Metastatic Liver Carcinoma in the Adrenal Gland (tissue), 2 donors: Measurements from ENCODE around the gene ICE2.

DNA sequence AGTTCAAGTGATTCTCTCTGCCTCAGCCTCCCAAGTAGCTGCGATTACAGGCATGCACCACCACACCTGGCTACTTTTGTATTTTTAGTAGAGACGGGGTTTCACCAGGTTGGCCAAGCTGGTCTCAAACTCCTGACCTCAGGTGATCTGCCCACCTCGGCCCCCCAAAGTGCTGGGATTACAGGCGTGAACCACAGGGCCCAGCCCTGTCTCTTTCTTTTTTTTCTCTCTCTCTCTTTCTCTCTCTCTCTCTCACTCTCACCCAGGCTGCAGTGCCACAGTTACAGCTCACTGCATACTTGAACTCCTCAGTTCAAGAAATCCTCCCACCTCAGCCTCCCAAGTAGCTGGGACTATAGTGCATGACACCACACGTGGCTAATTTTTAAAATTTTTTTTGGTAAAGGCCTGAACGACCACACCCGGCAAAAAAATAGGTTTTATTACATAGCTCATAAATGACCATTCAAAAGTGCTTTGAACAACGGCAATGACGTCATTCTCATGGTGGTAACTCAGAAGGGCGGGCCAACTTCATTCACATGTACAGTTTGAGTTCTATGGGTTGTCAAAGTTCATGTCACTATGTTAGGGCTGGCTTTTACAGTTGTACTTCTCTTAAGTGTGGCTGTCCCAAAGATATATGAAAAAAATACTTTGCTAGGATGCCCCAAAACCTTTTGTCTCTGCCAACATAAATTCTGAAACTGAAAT is 6.4 kb downstream of the MYO1E start:
- PRO-cap, 2 experiments, result no peak in any of the 2 experiments

DNA sequence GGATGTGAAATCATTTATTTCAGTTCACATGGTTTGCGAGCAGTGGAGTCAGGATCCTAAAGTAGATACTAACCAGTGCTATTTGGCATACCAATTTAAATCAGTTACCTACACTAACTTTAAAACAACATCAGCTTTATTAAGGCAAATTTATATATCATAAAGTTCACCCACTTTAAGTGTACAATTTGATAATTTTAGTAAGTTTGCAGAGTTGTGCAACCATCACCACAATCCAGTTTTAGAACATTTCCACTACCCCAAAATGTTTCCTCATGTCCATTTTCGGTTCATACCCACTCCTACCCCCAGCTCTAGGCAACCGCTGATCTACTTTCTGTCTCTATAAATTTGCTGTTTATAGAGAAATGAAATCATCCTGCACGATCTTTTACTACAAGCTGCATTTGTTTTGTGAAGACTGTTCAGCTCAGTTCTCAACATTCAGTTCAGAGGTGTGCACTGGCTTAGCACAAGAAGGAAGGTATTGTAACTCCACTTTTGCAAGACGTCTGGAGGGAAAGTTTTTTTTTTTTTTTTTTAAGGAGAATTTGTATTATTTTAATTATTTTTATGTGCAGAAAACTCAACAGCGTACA is 31.5 kb upstream of the FAM81A start:
- PRO-cap, 2 experiments, result no peak in any of the 2 experiments

GRCh38 chr15:59516577-59517008 is 78.6 kb downstream of the FAM81A start:
- PRO-cap, 2 experiments, result no peak in any of the 2 experiments

DNA sequence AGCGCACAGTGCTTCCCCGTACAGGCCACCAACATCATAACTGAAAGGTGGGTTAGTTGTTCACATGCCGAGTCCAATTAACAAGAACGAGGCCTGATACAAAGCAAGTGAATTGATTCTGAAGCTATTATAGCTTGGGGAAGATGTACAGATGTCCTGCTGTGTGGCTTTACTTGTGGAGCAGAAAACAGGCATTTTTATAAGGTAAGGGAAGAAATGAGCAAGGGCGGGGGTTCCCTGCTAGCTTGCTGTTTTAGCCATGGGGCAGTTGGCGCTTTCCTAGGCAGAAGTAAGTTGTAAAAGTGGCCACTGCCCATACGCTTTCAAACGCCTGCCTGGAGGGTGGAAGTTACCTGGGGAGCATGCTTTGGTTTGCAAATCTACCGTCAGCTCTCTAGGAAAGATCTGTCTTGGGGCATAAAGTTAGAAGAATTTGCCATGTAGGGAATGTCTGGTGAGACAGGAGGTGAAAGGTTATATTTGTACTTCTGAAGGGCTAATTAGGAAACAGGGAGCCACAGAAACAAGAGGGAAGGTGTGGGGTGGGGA is 62.4 kb upstream of the GCNT3 start:
- PRO-cap, 2 experiments, result no peak in any of the 2 experiments

GRCh38 chr15:59593168-59593560 is 18.4 kb upstream of the GCNT3 start:
- PRO-cap, 2 experiments, result no peak in any of the 2 experiments

GRCh38 chr15:59617945-59618750 is 6.6 kb downstream of the GCNT3 start:
- PRO-cap, 2 experiments, result no peak in any of the 2 experiments

DNA sequence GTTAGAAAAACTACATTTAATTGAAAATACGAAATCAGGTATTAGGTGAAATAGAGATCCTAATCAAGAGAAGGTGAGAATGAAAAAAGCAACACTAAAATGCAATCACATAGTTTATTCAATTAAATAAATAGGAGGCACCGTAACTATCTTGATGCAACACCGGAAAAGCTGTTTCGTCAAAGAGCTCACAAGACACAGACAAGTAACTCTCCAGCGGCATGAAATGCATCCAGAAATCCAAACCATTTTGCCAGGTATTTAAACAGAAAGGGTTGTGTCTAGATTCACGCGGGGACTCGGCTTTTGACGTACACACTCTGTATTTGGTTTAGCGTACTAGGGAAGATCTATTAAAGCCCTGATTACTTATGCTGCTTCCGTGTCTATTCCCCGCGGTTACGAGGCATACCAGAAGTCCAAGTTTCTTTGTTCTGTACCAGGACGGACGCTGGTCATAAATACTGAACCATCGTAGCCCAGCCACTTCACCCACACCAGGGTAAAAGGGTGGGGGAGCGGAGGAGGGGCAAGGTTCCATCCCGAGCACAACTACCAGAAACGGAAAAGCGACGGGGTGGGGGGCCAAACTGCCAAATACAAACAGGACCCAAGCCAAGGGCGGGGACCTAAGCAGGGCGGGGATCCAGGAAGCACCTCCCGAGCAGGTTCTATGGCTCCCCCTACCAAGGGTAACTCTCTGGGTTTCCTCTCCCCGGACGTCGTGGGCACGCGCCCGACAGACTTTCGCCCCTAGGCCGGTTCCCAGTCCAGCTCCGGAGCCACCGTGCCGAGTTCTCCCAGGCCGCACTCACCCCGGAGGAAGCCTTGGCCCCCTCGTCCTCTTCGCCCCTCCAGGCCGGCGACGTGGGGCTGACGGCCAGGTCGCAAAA is 554 bp downstream of the BNIP2 start:
- PRO-cap, 2 experiments, result peak in 2 of 2 experiments; most common plus-strand start position 196 of the sequence (in 1)

DNA sequence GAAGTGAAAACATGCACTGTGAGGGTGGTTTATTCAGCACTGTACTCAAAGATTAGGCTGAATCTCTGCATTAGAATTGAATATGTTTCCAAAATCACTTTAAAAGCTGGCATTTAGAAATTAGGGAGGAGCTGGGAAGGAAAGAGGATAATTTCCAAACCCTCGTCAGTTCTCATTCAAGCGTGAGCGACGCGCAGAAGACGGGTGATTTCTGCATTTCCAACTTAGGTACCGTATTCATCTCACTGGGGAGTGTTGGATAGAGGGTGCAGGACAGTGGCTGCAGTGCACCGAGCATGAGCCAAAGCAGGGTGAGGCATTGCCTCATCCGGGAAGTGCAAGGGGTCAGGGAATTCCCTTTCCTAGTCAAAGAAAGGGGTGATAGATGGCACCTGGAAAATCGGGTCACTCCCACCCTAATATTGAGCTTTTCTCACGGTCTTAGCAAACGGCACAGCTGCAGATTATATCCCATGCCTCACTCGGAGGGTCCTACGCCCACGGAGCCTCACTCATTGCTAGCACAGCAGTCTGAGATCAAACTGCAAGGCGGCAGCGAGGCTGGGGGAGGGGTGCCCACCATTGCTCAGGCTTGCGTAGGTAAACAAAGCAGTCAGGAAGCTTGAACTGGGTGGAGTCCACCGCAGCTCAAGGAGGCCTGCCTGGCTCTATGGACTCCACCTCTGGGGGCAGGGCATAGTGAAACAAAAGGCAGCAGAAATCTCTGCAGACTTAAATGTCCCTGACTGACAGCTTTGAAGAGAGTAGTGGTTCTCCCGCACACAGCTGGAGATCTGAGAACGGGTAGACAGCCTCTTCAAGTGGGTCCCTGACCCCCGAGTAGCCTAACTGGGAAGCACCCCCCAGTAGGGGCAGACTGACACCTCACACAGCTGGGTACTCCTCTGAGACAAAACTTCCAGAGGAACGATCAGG is 114.4 kb upstream of the BNIP2 start:
- PRO-cap, 2 experiments, result no peak in any of the 2 experiments

DNA sequence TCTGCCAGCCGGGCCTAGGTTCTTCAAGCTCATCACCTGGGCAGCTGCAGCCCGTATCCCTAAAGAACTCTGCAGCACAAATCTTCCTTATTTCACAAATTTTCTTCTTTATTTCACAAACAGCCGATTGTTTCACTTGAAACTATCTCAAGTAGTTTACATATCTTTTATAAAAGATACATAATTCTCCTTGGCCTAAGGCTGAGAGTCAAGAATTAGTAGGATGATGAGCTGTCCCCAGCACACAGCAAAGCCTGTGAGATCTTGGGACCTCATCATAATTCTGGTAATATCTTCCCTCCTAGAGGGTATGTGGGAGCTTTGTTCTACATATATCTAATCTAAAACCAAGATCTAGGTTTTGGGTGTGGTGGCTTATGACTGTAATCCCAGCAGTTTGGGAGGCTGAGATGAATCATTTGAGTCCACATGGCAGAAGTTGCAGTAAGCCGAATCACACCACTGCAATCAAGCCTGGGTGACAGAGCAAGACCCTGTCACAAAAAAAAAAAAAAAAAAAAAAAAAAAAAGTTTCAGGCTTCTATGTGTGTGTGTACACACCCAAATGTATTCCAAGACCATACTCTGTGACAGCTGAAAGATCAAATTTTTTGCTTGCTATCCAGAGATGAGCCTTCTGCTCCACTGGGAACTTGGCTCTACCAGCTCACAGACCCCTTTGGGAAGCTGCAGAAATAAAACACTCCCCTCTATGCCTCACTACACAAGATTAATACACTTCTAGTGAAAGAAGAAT is 35.1 kb downstream of the ANXA2 start:
- PRO-cap, 2 experiments, result no peak in any of the 2 experiments

DNA sequence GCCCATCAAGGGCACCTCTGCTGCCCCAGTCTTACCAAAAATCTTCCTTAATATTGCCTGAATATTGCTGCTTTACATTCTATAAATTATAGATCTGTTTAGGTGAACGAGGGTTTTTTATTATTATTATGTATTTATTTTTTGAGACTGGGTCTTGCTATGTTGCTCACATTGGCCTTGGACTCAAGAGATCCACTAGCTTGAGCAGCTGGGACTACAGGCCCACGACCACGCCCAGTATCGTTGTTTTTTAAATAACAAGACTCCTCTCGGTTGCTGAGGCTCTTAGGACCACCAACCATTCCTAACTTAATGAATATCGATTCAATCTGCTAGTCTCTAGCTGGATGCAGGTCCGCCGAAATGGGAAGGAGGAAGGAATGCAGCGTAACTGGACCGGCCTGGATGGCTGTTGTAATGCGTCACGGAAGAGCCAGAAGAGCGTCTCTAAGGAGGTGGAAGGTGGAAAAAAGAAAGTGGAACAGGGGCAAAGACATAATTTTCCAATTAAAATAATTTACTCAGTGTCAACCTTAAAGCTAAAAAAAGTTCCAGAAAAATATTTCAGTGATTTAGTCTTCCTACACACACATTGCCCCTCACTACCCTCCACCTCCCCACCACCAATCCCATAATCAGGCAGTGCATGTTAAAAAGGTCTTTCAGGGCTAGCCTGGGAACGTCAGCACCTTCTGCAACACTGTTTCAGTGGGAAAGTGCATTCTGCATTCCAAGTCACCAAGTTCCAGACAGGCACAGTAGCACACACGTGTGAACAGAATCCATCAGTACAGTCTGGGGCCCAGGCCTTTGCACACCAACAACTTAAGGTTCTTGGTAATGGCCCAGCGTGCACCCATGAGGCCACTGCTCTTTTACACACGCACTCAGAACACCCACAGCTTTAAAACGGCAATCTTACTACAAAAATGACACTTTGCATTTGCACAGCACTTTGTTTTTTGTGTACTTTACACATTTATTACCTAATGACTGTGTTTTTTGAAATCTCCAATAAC is 1.5 kb downstream of the ANXA2 start:
- PRO-cap, 2 experiments, result peak in 1 of 2 experiments; most common plus-strand start position 785 of the sequence (in 1)

DNA sequence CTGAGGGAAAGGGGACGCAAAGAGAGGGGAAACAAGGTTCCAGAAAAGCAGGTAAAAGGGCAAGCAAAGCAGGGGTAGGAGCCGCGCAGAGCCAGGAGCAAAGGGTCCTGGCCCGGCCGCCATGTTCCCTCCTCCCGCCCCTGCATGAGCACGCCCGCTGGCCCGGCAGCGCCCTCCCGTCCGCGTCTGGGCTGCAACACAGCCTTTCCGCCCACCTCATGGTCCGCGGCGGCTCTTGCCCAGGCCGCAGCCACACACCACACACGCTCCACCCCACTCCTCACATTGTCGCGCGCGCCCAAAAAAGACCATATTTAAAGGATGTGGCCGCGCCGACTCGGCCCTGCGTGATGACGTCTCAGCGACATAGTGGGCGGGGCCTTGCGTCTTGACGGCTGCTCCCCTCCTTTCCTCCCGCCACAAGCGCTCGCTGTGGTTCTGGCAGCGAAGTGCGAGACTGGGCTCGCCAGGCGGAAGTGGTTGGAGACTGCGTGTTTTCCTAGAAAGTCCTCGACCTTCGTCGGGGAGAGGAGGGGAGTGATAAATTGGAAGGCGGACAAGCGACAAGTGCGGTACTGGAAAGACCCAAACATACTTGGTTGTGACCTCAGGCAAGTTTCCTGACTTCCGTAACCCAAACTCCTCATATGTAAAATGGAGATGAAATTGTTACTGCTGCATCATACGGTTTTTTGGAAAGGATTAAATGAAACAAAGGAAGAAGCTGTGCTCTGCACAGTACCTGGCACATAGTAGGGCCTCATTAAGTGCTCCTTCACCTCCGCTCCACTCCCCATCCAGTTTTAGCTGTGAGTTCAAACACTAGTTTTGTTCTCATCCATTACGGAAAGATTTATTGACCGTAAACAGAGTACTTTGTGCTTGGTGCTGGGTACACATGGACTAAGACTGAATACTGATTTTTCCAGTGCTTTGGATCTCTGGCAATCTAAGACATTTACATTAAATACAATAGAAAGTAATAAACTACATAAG is at the start of gene ICE2:
ICE2 (minus strand) TSS at position 355 of the 996 bp plus-strand sequence.
- PRO-cap, 2 experiments, result peak in 2 of 2 experiments; most common plus-strand start position 433 of the sequence (in 2); most common minus-strand start position 290 of the sequence (in 2)

GRCh38 chr15:60582698-60583720 is 104.1 kb upstream of the ICE2 start:
- PRO-cap, 2 experiments, result no peak in any of the 2 experiments

DNA sequence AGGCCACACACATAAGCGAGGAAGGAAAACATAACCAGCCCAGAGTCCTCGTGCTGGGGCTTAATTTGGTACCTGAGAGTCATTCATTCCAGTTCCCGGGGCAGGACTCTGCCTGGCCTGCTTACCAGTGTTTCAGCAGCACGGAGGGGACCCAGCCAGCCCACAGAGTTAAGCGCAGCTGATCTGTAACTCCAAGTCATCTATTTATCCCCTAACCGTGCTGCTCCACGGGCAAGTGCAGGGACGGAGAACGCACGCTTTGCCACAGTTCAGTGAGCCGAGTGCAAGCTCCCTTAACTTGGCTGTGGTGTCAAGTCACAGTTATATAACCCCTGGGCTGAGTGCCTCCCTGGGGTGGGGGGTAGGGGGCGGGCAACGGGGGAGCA is 302.4 kb upstream of the ICE2 start:
- PRO-cap, 2 experiments, result no peak in any of the 2 experiments

DNA sequence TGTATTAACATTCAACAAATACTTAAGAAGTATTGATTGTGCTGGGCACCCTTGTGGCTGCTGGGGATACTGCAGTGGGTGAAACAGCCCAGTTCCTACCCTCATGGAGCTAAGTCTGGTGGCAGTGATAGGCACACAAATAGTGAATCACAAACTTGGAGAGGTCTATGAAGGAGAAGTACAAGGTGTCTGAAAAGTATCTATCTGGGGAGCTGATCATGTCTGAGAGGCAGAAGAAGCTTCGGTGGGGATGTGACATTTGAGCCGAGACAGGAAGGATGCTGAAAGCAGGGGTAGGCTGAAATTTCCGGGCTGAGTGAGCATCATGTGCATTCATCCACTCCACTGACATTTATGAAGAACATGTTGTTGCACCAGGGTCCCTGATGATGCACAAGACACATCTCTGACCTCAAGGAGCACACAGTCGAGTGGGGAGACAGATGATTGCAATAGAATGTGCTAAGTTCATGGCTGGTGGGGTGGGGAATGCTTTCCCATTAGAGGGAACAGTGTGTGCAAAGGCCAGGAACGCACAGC is 309.0 kb upstream of the ICE2 start:
- PRO-cap, 2 experiments, result no peak in any of the 2 experiments

DNA sequence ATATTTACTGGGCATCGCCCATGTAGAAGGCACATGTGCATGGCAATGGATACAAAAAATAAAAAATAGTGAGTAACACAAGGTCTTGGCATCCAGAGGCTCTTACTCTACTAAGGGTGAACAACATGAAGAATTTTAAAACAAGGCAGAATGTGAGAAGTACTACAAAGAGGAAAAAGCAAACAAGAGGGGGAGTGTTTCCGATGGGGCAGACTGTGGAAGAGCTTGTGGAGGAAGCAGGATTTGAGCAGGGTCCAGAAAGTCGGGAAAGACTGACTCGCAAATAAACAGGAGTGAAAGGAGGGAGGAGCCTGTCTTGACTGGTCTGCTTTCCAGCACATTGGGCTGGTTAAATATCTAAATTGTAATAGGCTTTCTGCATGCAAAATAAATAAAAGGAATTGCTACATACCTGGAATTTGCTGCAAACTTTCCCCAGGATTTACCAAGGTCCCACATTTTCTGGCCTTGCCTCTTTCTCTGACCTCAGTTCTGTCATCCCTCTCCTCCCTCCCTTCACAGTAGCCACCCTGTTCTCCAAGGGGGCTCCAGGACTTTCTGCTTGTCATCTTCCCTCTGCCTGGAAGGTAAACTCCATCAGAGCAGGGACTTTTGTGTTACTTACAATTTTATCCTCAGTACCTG is 132.1 kb downstream of the RORA start:
- PRO-cap, 2 experiments, result no peak in any of the 2 experiments

- PRO-cap, 2 experiments, result no peak in any of the 2 experiments
Measured at GRCh38 chr15:61382959-61383348, 153.9 kb upstream of the RORA start.

GRCh38 chr15:61402134-61402737 is 173.1 kb upstream of the RORA start:
- PRO-cap, 2 experiments, result no peak in any of the 2 experiments

GRCh38 chr15:62059600-62060218 is 538 bp downstream of the VPS13C start:
- PRO-cap, 2 experiments, result peak in 2 of 2 experiments; most common plus-strand start chr15:62059863 (in 1); most common minus-strand start chr15:62059821 (in 2)

DNA sequence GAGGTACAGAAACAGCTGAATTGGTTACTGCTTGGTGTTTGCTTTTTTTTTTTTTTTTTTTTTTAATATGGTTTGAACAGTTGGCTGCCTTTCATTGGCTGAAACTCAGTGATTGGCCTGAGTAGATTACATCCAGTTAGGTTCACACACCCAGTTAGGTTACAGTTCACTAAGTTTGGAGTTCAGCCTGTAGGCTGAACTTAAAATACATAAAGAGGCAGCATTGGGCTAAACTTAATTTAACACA is 23.1 kb downstream of the C2CD4B start:
- PRO-cap, 2 experiments, result no peak in any of the 2 experiments

- PRO-cap, 2 experiments, result no peak in any of the 2 experiments
Measured at GRCh38 chr15:62171859-62172250, 6.8 kb upstream of the C2CD4B start.